ENCODE measurements around the genes PCDHGB4, PCDHGA8 and PCDHGA9.

GRCh38 chr5:141325999-141326866 is 4.1 kb upstream of the PCDHGA1 start:
- RRBS = no CpG with 5 or more reads among the region's 28 CpGs

DNA sequence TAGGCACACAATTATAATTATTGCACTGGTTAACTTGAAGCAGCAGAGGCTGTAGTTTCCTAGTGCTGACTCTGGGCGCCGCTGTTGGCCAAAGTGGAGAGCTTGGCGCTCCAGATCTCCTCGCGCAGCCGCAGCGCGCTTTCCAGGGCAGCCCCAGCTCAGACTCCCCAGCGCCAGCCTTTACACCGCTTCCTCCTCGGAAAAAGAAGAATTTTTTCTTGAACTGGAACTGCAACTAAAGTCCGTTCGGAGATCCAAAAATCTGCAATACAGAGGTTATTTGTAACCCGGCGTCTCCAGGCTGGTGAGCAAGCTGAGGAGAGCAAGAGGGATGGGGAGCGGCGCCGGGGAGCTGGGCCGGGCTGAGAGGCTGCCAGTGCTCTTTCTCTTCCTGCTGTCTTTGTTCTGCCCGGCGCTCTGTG is at the start of gene PCDHGB4:
PCDHGB4 (plus strand) TSS at position 145 of the 422 bp plus-strand sequence.
- RRBS = 21% methylated on average over 2 of the region's 21 CpGs

- RRBS = no CpG with 5 or more reads among the region's 21 CpGs
Measured at GRCh38 chr5:141392215-141392917, at the start of gene PCDHGA8. Gene PCDHGA8 (plus strand): TSS chr5:141392633.

DNA sequence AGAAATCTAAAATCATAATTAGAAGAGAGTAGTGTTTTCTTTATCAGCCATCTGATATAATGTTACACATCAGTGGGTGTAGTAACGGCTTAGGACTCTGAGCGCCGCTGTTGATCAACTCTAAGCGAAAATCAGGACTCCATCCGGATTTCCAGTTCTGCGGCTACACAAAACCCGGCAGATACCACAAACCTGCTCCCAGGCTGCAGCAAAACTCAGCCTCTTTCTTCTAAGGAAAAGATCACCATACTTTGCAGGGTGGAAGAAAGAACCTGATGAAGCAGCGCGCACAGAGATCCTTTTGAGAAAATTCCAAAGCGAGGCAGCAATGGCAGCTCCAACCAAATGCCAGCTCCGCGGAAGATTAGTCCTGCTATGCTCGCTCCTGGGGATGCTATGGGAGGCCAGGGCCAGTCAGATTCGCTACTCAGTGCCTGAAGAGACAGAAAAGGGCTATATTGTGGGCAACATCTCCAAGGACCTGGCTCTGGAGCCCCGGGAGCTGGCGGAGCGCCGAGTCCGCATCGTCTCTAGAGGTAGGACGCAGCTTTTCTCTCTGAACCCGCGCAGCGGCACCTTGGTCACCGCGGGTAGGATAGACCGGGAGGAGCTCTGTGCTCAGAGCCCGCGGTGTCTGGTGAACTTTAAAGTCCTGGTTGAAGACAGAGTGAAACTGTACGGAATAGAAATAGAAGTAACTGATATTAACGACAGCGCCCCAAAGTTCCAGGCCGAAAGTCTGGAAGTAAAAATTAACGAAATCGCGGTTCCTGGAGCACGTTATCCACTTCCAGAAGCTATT is at the start of gene PCDHGA9:
PCDHGA9 (plus strand) TSS at position 154 of the 802 bp plus-strand sequence.
- RRBS = no CpG with 5 or more reads among the region's 37 CpGs

DNA sequence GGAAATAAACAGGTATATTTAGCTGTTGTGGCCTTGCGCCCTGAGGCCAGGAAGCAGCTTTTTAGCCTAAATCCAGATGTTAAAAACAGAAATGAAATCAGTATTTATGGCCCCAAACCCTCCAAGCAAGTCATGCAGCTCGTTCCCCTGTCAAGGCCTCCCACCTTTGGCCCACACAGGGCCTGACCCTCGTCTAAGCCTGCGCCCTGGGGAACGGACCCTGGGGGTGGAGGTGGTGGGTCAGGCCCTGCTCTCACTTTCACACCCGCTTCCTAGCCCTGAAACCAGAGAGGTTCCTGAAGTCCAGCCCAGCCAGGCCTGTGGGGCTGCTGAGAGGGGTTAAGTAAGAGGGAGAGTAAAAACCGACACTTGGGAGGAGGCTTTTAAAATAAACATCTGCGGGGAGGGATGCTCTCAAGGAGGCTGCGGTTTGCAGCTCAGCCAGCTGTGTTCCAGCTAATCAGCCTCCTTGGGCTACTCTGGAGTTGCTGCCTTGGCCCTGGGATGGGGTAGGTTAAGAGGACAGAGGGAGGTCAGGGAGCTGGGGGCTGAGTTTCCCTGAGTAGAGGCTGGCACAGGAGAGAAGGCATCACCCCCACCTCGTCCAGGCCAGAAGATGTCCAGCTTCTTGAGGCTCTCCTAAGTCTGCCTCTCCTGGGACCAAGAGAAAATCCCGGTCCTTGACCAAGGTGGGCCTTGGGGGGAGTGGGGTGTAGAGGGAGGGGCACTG is 18.9 kb downstream of the PCDHGC5 start:
- RRBS = no CpG with 5 or more reads among the region's 11 CpGs

DNA sequence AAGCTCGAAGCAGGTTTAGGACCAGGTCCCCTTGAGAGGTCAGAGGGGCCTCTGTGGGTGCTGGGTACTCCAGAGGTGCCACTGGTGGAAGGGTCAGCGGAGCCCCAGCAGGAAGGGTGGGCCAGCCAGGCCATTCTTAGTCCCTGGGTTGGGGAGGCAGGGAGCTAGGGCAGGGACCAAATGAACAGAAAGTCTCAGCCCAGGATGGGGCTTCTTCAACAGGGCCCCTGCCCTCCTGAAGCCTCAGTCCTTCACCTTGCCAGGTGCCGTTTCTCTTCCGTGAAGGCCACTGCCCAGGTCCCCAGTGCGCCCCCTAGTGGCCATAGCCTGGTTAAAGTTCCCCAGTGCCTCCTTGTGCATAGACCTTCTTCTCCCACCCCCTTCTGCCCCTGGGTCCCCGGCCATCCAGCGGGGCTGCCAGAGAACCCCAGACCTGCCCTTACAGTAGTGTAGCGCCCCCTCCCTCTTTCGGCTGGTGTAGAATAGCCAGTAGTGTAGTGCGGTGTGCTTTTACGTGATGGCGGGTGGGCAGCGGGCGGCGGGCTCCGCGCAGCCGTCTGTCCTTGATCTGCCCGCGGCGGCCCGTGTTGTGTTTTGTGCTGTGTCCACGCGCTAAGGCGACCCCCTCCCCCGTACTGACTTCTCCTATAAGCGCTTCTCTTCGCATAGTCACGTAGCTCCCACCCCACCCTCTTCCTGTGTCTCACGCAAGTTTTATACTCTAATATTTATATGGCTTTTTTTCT is 23.5 kb downstream of the PCDHGC5 start:
- RRBS = no CpG with 5 or more reads among the region's 30 CpGs

DNA sequence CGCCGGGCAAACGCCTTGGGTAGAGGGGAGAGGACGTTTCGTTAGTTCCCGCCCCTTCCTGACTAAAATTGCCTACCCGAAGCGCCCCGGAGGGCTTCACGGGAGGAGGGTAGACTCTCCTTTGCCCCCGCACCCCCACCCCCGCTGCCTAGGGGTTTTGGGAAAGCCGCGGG is 24.4 kb downstream of the PCDHGC5 start:
- RRBS = 2% methylated on average over 6 of the region's 14 CpGs

DNA sequence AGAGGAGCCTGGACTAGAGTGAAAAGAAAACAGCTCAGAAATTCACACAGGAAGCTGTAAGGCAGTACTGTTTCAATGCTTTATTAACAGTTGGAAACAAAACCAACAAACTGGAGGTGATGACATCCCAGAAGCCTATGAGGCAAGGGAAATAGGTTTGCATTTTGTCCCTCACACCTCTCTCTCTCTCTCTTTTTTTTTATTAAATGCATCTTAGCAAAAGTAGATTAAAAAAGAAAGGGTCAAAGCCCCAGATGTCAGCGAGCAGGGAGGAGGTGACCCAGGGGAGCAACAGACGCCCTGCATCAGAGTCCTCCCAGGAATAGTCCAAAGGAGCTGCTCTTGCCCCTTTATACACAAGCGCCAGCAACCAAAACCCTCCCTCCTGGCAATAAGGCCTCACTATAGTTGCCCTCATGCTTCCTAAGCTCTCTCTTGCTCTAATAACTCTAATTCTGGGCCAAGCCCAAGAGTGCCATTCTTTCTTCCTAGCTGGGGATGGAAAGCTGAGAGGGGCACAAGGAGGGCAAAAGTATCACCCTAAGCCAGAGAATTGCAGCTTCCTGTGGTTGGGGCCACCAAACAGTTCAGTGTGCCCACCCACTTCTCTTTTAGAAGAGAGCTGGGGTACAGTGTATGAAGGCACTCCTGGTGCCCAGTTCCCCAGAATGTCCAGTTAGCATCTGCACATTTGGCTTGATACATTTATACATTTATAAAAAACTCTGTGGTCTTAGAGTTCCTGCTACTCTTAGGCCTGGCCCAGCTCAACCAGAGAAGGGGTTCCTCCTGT is 26.3 kb downstream of the PCDHGC5 start:
- RRBS = no CpG with 5 or more reads among the region's 3 CpGs

- RRBS = no CpG with 5 or more reads among the region's 5 CpGs
Measured at GRCh38 chr5:141608222-141609166, 10.3 kb downstream of the DIAPH1 start.

- RRBS = no CpG with 5 or more reads among the region's 23 CpGs
Measured at GRCh38 chr5:141638005-141638474, 1.2 kb downstream of the RELL2 start.

DNA sequence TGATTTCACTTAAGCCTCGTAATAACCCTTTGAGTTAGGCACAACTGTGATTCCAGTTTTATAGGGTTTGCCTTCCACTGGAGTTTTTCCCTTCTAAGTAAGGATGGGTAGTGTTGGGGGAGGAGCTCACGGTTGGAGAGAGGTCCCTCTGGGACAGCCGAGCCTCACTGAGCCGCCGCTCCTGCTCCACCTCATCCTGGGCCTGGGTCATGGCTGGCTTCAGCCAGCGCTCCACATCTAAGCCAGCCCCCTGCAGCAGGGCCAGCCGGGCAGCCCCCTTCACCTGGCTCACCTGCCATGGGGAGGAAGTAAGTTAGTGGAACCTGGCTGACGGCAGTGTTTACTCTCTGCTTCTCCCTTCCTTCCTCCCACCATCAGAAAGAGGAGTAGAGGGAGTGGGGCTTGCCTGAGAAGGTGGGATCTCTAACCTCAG is 5.6 kb downstream of the FCHSD1 start:
- RRBS = no CpG with 5 or more reads among the region's 8 CpGs

DNA sequence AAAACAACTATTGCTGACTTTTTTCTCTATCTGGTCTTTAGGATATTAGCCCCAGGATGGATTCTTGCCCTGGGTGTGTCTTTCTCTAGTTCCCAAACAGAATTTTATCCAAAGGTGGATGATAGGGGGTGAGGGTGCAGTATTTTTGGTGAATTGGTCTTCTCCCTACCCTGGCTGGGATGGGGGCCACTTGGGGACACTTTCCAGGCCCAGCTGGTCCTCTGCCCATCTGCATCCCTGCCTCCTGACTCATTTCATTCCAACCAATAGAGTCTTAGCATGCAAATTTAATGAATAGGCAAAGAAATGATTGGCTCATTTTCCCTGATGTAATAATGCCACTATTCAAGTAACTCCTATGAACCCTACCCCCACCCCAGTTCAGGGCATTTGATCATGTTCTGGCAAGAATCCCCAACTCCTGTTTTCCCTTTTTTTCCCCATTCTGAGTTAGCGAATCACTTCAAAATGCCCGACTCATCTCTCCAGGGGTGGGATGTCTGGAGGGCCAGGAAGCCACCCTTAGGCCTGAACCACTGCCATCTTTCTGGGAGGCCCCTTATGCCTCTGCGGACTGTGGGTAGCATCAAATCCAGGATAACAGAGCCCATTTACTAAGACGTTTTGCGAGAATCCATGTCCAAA is 56.8 kb downstream of the PCDH1 start:
- RRBS = no CpG with 5 or more reads among the region's 5 CpGs

GRCh38 chr5:141841103-141842294 is 36.7 kb downstream of the PCDH1 start:
- RRBS = 22% methylated on average over 3 of the region's 16 CpGs

DNA sequence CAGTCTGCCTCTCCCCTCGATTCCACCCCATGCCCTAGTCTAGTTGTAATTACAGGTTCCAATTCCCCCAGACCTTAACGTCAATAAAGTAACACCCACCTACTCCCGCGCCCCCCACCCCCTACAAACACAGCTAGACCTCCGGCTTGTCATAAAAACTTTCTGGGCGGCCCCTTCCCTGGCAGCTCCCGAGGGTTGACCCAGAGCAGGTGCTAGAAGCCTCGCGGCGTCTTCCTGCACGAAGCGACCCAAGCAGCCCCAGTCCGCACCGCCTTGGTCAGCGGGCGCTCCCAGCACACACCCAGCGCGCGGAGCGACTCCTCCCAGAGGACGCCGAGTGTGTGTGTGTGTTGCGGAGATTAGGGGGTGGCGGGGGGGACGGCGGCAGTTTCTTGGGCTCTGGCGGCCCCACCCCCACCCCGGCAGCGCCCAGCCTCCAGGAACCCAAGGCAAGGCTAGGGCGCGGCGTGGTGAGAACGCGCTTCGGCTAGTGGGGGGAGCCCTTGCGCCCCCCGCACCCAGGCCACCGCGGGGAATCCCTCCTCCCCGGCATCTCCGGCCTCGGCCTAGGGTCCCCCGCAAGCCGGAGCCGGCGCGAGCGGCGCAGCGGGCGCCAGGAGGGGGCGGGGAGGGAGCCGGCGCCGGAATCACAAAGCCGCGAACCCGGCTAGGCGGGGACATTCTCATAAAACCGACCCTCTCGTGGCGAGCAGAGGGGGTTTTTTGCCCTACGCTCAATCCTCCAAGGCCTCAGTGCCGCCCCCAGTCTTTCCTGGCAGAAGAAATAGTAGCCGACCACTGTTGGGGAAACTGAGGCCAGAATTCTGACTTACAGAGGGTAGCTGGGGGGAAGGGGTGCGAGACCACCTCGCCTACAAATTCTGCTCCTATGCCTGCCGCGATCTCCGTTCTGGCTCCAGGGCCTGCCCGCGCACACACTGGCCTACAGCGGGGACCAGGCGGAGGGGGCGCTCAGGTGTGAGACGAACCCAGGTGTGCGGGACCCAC is 2.1 kb downstream of the PCDH1 start:
- RRBS = 4% methylated on average over 9 of the region's 77 CpGs

DNA sequence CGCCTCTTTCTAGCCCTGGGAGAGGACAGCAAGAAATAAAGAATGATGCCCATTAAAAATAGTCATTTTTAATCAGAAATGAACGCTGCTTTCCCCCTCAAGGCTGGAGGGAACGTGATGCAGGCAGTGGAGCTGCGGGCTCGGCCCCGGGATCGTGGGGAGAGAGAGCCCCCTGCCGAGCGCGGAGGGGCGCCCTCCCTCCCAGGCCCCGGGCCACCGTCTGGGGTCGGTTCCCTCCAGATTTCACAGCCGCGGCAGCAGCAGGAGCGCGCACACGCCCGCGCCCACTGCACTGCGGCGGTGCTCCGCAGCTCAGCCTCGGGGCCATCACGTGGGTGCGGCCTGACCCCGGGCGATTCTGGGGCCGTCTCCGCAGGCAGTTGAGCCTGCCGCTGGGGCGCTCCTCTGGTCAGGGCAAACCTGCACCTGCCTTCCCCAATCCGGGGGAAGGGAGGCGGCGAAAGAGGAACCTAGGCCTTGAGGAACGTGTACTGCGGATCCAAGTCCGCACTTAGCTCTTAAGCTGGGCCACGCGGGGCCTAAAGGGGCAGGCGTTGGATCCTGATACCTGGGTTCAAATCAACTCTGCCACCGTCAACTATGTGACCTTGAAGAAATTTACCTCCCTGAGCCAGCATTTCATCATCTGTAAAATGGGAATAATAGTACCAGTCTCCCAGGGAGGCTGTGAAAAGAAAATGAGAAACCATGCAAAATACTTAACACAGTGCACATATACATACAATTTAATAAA is 9.4 kb upstream of the DELE1 start:
- RRBS = 1% methylated on average over 12 of the region's 43 CpGs

- RRBS = no CpG with 5 or more reads among the region's 7 CpGs
Measured at GRCh38 chr5:141958726-141959313, 818 bp upstream of the PCDH12 start.

- RRBS = no CpG with 5 or more reads among the region's 5 CpGs
Measured at GRCh38 chr5:141979877-141980573, 11.1 kb downstream of the RNF14 start.

GRCh38 chr5:141995050-141995821 is 17.6 kb downstream of the GNPDA1 start:
- RRBS = no CpG with 5 or more reads among the region's 8 CpGs

DNA sequence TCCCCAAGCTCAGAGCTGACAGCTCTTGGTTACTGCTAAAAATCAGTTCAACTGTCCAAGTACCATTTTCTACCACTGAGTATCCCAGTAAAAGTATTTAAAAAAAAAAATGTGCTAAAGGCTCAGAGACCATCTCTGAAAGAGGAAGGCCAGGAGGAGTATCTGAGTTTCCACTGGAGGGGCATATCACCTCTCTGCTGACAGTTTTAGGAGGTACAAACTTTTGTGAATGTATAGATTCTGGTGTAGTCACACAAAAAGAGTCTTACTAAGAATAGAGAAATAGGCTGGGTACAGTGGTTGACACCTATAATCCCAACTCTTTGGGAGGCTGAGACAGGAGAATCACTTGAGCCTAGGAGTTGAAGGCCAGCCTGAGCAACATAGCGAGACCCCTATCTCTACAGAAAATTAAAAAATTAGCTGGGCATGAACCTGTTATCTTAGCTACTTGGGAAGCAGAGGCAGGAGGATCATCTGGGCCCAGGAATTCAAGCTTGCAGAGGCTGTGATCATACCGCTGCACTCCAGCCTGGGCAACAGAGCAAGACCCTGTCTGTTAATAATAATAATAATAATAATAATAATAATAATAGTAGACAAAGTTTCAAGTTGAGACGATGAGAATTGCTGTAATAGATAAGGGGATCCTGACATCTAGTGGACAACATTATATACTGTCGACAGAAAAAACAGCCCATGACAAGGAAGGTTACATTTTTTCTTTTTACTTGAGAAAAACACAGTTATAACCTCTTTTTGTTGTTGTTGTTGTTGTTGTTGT is 35.0 kb downstream of the NDFIP1 start:
- RRBS = no CpG with 5 or more reads among the region's 4 CpGs

Data from GM12891 (cell line).